Cerebral cortex (tissue), 2 donors: ENCODE measurements around the genes MEF2C and ADGRV1.

- PRO-cap, 2 experiments, result no peak in any of the 2 experiments
Measured at GRCh38 chr5:86570086-86570634, 47.6 kb upstream of the COX7C start.

DNA sequence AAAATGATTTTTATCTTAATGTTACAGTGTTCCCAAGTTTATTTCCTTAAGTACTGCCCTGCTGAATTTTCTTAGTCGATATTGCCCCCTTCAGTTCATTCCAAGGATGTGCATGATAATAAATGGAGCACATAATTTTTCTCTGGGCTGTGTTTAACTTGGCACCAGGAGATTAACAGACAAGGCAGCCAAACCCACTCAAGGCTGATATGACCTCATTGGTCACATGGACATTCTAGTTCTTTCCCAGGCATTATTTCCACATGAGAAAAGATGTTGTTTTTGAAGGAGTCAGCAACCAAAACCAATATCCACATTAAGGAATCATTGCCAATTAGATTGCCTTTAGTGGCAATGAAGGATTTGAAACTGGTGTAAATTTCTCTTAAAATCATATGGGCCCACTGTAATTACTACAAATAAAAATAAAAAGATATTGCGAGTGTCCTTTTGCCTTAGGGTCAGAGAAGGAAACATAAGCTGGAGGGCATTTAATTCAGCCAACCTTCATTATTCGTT is 61.9 kb downstream of the COX7C start:
- PRO-cap, 2 experiments, result no peak in any of the 2 experiments

DNA sequence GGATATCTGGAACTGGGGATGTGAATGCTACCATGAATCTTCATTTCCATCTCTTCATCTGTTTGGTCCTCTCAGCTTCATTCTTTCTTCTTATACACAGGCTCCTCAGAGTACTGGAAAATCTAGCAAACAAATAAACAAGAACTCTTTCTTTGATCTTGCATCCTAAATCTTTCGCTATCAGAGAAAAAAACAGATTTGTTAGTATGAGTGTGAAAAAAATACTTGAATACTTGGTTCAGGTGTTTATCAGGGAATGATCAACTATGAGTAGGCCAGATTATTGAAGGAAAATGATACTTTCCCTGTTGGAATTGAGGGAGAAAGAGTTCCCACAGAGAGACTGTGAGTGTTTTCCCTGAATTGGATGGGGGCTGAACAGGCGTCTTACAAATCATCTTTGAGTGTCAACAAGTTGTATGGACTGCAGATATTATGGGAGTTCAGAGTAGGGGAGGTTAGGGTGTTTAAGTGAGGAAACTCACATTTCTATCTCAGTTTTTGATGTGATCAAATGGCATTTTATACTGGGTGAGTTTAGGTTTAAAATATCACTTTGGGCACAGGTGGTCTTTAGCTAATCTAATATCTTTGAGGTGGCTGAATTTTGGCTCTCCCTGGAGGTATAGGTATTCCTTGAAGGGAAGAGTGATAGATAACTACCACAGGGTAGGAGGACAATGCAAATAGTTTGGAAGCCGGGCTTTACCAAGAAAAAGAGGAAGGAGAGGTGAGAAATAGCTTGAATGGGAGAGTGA is 45.2 kb downstream of the RASA1 start:
- PRO-cap, 2 experiments, result no peak in any of the 2 experiments

DNA sequence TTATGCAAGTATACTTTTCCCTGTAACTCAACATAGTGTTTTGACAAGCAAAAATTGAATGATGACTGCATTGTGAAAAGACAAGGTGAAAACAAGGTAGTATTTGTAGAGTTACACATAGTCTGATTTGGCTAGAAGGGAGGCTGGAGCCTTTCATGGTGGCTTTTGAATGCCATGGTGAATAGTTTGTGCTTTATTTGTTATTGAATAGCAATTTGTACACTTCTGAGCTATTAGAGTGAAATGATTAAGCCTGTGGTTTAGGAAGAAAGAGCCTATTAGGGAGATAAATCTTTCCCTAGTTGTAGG is 53.0 kb downstream of the RASA1 start:
- PRO-cap, 2 experiments, result no peak in any of the 2 experiments

GRCh38 chr5:87408320-87409093 is 4.2 kb downstream of the CCNH start:
- PRO-cap, 2 experiments, result no peak in any of the 2 experiments

GRCh38 chr5:88502463-88502664 is 233.7 kb upstream of the TMEM161B start:
- PRO-cap, 2 experiments, result no peak in any of the 2 experiments

DNA sequence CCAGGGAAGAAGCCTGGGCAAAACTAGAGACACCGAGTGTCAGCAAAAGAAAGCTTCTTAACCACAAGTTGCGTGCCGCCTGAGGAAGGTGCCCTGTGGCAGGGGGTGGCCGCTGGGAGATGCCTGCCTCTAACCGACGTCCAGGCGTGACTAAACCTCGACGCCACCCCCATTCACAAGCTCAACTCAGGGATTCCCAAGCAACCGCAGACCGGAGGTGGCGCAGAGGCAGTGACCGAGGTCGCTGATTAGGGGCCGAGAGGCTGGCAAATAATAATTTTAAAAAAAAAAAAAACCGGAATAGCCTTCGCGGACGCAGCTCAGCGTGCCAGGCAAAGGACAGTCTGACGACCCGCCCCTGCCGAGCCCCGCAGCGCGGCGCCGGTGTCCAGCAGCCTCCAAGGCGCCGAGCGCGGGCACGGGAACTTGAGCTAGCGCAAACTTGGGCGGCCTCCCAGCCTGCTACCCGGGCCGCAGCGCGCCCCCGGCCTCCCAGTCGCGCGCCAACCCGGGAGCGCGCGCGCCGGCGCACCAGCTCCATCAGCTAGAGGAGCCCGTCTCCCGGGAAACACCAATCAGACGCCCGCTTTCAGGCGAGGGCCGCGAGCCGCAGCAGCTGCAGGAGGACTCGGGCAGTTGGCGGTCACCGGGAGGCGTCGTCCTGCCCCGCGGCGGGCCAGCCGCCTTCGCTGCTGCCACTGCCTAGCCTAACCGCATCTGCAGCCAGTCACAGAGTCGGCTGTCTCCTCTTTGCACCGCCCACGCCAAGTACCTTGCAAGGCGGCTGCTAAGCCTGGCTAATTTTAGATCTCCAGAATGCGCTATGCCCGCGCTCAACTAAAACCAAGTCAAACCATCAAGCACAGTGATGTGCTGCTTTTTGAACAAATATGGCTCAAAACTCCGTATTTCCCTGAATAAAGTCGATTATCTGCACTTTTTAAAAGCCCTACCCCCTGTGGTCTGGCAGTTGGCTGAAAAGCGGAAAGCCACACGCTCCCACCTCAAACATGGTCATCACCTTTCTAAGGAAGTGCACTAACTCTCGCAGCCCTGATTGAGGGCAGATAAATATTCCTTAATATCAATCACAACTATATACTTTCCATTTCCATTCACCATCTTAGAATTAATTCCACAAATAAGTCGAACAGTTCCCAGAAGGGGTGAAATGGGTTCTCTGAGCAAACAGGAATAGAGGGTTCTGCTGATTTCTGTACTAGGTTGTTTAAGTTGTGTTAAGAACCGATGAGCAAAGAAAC is 222.0 kb downstream of the MEF2C start:
- PRO-cap, 2 experiments, result peak in 1 of 2 experiments; most common plus-strand start position 209 of the sequence (in 1); most common minus-strand start position 152 of the sequence (in 1)

- PRO-cap, 2 experiments, result no peak in any of the 2 experiments
Measured at GRCh38 chr5:88825261-88825549, 57.8 kb downstream of the MEF2C start.

GRCh38 chr5:88833711-88834218 is 49.2 kb downstream of the MEF2C start:
- PRO-cap, 2 experiments, result no peak in any of the 2 experiments

GRCh38 chr5:88882876-88883942 is at the start of gene MEF2C:
TSS of gene MEF2C (minus strand) at chr5:88883184.
- PRO-cap, 2 experiments, result peak in 1 of 2 experiments; most common plus-strand start chr5:88883337 (in 1); most common minus-strand start chr5:88883178 (in 1)

DNA sequence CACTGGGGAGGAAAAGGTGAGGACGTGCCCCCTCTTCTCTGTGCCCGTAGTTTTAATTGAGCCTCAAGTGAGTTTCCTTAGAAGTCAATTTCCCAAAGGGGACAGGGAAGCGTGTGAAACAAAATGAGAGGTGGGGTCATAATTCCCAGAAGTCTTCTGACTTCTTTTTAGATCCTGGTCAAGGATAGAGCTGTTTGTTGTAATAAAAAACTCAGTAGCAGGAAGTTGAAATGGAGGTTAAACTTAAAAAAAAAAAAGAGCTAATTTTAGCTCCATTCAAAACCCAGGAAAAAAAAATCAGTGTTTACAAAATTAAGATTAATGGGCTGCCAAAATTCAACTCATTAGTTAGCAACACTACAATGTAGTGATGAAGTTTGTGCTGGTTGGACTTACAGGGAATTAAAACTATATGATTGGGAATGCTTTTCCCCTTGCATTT is 158.3 kb upstream of the MEF2C start:
- PRO-cap, 2 experiments, result no peak in any of the 2 experiments

DNA sequence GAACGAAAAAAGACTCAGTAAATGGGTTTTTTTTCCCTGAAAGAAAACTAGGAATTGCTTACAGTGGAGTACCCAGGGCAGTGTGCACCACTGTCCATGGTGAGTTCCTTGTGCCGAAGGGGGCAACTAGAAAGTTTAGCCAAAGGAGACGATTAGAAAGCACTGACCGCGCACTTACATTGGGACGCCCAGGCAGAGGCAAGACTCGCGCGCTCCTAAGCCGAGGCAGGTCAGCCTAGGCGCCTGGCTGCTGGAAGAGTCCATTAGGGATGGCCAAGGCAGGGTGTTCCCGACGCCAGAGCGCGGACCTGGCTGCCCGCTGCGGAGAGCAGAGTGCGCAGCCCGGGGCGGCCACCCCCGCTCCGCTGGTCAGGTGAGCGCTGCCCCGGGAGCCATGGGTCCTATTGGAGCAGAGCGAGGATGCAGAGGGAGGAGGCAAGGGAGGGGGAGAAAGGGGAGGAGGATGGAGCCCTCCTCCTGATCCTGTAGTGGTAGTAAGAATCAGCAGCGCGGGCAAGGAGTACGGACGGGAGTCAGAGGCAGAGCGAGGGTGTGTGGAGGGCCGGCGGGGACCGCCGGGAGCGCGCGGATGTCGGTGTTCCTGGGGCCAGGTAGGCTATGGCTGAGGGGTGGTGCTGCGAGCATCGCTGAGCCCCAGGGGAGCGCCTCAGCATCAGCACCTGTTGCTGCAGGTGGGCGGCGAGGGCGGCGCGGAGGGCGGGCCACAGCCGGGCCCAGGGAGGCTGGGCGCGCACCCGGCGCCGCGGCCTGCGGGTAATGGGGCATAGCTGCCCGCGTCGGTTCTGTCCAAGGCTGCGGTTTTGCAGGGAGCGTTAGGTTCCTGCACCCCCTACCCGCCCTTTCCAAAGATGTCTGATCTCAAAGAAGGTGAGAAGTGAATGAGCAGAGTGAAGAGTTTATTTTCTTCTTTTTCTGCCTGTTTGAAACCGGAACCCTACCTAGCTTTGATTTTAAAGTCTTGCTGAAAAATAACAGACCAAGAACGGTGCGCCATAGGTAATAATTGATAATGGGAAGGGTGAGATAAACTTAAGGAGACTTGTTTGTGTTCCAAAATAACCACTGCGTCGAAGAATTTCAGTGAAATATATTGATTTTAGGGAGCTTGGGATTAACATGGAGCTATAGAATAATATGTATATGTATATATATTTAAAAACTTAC is at the start of gene ADGRV1:
TSS of gene ADGRV1 (plus strand) at position 491 of the 1,185 bp plus-strand sequence.
- PRO-cap, 2 experiments, result peak in 1 of 2 experiments; most common plus-strand start position 504 of the sequence (in 1); most common minus-strand start position 323 of the sequence (in 1)

DNA sequence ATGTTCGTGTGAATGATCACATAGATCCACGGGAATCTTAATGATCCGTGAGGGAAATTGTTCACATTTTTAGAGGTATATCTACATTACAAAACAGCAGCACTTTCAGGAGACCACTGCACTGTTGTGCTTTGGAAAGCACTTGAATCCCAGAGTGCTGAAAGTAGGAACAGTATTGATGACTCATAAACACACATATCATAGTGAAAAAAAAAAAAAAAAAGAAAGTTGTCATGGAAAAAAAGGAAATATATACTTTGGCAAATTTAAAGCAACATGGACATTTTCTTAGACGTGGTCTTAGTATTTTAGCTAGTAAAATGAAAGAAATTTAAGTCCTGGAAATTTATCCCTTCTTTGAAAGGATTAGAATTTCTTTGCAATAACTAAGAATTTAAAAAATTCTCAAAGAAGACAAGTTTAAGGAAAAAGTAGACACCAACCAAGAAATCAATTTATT is 55.4 kb downstream of the ADGRV1 start:
- PRO-cap, 2 experiments, result peak in 1 of 2 experiments; most common minus-strand start position 126 of the sequence (in 1)

- PRO-cap, 2 experiments, result no peak in any of the 2 experiments
Measured at GRCh38 chr5:90637684-90637962, 79.0 kb downstream of the ADGRV1 start.

- PRO-cap, 2 experiments, result no peak in any of the 2 experiments
Measured at GRCh38 chr5:90658436-90658948, 99.9 kb downstream of the ADGRV1 start.

- PRO-cap, 2 experiments, result no peak in any of the 2 experiments
Measured at GRCh38 chr5:90915528-90915842, 356.9 kb downstream of the ADGRV1 start.

- PRO-cap, 2 experiments, result no peak in any of the 2 experiments
Measured at GRCh38 chr5:90934046-90934493, 375.5 kb downstream of the ADGRV1 start.

- PRO-cap, 2 experiments, result no peak in any of the 2 experiments
Measured at GRCh38 chr5:91194838-91195175, 188.3 kb downstream of the ARRDC3 start.

DNA sequence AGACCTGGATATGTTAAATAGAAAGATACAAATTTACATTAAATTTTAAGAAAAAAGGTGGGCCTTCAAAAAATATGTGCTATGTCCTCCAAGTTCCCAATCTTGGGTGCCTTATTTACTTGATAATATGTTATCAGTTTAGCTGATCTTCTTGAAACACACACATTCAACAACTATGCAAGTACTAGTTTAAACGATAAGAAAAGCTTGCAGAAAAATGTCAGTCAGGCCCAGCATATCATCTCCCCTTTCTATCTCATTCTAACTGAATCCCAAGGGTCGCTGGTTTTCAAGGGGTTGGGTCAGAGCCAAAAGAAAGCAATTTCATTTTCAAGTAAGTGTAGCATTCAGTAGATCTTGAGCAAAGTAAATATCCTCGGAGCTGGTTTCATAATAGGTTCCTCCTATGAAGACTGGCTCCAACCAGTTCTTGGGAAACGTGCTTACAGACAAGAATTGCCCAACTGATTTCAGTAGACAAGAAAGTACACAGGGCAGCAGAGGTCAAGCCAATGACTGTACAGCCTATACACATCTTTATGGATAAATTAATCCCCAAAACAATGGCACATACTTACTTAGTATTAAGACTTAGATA is 164.2 kb downstream of the ARRDC3 start:
- PRO-cap, 2 experiments, result no peak in any of the 2 experiments

DNA sequence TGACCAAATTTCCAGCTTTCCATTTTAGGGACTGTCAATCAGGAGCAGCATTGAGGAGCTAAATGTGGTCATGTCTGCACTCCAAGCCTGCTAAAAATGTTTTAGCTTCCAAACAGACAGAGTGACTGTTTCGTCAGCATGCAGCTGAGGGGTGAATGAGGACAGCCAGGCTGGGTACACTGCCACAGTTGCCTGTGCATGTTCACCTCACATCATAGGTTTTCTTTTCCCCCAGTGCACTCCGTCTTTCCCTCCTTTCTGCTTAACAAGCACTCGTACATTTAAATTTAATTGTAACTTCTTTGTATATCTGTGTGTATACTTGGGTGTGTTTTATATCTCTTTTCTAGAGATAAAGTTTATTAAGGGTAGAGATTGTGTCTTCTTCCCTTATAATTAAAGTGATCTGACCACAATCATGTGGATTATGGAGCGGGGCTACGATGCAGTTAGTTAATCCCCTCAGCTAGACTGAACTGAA is 138.0 kb downstream of the ARRDC3 start:
- PRO-cap, 2 experiments, result no peak in any of the 2 experiments